NT2/D1 (cell line): ENCODE measurements around a stretch of chr20.

DNA sequence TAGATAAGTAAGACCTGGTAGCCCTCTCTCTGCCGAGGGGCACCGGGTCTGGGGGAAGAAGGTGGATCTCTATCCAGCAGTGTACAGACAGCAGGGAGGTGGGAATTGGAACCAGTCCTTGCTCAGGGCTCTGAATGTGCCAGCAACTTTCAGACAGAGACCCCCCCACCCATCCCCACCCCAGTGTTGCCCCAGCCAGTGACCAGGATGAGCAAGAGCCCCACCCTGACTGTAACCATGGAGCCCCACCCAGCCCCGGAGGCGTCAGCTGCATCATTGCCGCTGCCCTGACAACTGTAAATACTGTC lies 23.6 kb downstream of the MOCS3 start:
- RRBS, 2 experiments = no CpG with 5 or more reads among the region's 5 CpGs

DNA sequence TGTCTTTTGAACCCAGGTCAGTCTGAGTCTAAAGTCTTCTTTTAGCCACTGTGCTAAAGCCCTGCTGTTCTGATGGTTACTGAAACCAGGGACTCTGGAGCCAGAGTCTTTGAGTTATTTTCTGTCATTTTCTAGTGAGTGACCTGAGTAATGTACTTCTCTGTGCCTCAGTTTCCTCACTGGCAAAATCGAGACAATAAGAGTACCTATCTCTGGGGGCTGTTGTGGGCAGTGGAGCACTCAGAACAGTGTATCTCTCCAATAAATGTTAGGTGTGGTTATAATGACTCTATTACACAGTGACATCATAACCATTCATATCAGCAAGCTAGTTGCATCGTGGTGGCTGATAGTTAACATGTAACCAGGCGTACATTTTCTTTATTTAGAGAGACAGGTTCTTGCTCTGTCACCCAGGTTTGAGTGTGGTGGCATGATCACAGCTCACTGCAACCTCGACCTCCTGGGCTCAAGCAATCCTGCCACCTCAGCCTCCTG lies 74.7 kb upstream of the KCNG1 start:
- RRBS, 2 experiments = no CpG with 5 or more reads among the region's 4 CpGs

DNA sequence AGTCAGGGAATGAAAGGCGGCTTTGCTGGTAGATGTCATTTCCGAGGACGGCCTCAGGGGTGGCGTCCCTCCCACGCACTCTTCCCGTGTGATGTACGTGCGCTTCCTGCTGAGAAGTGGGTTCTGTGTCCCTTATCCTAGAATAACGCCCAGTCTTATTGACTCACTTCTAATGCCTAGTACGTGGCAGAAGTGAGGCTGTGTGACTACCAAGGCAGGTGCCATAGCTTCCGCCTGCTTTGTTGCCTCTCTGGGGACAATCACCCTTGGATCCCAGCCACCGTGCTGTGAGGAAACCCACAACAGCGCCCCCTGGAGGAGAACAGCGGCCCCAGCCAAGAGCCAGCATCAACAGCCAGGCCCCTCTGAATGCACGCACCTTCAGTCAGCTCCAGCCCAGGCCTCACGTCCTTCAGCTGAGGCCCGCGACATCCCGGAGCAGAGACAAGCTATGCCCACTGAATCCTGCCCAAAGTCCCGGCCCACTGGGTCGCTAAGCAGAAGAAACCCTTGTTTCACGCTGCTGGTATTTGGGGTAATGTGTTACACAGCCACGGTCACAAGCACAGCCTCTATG lies 224.3 kb downstream of the NFATC2 start:
- RRBS, 2 experiments = 19 to 30% methylated on average over 1 of the region's 23 CpGs

DNA sequence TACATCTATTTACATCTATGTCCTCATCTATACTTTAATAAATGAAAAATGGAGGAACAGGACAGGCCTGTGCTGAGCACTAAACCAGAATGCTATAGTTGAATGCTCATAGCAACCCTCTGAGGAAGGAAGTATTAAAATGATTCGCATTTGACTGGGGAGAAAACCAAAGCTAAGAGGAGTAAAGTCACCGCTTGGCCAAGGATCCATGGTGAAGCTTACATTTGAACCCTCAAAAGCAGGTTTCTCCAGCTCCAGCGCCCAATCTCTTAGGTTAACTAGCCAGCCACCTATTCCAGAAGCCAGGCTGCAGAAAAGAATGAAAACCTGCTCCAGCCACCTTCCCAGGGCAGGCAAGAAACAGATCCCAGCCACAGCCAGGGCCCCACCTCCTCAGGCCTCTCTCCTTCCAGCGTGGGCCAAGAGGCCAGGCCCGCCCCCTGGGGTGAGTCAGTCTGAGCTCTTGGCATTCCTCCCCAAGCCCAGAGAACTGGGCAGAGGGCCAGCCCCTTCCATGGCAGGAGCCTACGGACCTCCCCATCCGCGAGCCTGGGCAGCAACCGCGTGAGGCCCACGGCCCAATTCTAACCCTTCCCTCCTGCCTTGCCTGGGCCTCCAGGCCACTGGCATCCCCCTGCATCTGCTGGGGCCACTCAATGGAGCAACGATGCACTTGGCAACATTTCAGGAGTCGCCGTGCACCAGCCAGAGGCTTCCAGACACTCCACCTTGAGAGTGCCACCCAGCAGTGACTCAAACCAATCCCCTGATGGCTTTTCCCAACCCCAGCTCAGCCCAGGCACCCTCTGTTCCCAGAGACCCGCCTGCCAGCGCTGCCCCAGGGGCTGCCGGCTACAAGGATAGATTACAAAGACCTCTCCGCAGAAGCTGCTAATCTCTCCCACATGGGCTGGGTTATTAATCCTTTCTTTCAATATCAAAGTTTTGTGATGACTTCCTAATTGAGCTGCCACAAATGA lies 86.0 kb downstream of the NFATC2 start:
- RRBS, 2 experiments = no CpG with 5 or more reads among the region's 18 CpGs

GRCh38 chr20:51507593-51507792 lies 35.0 kb downstream of the NFATC2 start:
- RRBS, 2 experiments = no CpG with 5 or more reads among the region's 8 CpGs

GRCh38 chr20:51562382-51563339 lies 20.1 kb upstream of the NFATC2 start:
- RRBS, 2 experiments = 0 to under 1% methylated on average over 11 of the region's 79 CpGs

DNA sequence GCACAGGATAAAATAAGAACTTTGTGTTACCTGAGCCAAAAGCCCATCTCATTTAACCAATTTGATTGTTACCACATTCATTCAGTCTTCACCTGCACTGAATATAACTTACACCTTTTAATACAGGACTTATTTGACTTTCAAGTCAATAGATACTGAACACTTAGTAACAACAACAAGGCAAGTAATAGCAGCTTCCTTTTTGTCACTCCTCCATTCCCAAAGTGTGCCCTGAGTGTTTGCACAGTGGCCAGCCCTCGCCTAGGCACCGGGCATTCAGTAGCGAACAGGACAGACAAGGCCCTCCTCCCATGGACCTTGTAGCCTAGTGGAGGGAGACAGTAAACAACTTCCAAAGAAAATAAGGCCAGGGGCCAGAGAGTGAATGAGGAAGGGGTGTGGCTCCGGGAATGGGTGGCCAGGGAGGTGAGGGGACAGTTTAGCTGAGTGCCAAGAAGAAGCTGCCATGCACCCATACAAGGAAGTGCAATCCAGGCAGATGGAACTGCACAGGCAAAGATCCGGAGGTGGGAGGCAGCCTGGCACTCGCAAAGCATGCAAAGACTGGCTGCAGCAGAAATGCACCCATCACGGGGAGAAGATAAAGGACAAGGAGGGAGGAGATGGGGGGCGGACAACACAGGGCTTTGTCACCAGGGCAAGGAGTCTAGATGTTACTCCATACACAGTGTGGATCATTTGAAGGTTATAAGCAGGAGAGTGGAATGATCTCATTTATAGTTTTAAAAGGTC lies 32.4 kb downstream of the ATP9A start:
- RRBS, 2 experiments = 97% methylated on average over 2 of the region's 8 CpGs; no CpG with 5 or more reads in 1 of the 2 experiments

GRCh38 chr20:52047801-52048461 lies 143.6 kb downstream of the ZFP64 start:
- RRBS, 2 experiments = no CpG with 5 or more reads among the region's 15 CpGs

DNA sequence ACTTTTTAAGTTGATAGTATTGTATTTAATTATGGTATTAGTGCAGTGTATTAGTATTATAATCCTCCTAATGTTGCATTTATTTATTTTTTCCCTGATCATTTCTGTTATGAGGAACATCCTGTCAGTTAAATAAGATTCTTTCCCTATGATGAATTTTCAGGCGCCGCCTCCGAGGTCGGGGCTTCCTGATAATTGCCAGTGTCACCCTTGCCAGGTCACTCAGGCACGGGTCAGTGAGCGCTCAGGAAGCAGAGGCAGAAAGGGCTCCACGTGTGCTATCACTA lies 64.8 kb downstream of the TSHZ2 start:
- RRBS, 2 experiments = no CpG with 5 or more reads among the region's 7 CpGs

DNA sequence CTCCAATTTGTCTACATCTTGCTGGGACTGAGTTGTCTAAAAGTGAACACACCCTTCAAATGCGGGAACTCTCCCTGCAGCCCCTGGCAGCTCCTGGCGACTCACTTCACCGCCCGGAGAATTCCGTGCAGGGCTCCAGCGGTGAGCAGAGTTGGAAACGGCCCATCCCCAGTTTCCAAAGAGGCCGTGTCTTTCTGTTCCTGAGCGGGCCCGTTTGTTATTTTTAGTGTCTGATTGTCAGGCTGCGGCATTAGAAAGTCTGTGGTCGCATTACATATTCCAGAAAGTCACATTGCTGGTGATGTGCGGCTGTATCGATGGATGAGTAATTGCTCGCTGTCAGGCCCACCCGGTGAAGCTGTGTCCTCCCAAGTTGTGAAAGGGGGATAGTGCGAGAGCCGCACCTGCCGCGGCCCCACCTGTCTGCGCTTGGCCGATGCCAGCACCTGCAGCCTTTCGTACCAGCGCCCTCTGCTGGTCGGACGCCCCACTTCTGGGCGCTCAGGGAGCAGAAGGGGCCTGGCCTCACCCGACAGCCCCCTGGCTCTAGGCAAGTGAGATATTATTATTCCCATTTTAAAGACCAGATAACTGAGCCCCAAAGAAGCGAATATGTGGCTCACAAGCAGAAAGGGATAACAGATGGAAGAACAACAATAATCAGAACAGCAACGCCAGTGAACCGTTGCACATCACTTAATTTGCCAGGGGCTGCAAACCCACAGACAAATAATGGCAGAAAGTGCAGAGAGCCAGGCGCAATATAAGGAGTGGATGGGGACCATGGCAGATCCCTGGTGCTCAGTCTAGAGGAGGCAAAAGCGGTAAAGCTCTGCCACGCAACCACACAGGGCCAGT lies 244.9 kb downstream of the TSHZ2 start:
- RRBS, 2 experiments = no CpG with 5 or more reads among the region's 34 CpGs

- RRBS, 2 experiments = no CpG with 5 or more reads among the region's 12 CpGs
These were observed 159.0 kb downstream of the ZNF217 start for GRCh38 chr20:53434580-53435128.

- RRBS, 2 experiments = no CpG with 5 or more reads among the region's 7 CpGs
These were observed 2.3 kb downstream of the ZNF217 start for GRCh38 chr20:53591151-53592011.

DNA sequence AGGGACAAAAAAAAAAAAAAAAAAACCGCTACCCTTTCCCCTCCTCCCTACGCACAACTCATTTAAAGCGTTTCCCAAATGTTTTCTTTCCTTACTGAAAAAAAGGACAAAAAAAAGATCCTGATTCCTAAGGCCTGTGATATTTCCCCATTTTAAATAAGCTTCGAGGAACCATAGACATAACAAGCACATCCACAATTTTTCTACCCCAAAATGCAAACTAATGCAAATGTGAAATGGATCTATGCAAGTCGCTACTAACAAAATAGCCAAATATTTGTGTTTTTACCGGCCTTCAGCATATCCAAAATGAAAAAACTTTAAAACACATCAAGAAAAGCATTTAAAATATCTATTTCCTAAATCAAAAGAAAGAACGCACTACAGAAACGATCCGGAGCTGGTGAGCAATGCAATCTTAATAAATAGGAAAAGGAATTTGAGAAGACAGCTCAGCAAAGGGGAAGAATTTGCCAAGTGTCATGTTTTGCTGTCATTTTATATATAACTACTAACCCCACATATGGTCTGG lies 1.5 kb upstream of the ZNF217 start:
- RRBS, 2 experiments = 0% methylated on average over 1 of the region's 9 CpGs; no CpG with 5 or more reads in 1 of the 2 experiments

GRCh38 chr20:53596975-53597534 lies 3.4 kb upstream of the ZNF217 start:
- RRBS, 2 experiments = no CpG with 5 or more reads among the region's 5 CpGs

- RRBS, 2 experiments = no CpG with 5 or more reads among the region's 5 CpGs
These were observed 28.9 kb upstream of the ZNF217 start for GRCh38 chr20:53622477-53623047.

GRCh38 chr20:53660080-53660990 lies 66.7 kb upstream of the ZNF217 start:
- RRBS, 2 experiments = no CpG with 5 or more reads among the region's 38 CpGs

DNA sequence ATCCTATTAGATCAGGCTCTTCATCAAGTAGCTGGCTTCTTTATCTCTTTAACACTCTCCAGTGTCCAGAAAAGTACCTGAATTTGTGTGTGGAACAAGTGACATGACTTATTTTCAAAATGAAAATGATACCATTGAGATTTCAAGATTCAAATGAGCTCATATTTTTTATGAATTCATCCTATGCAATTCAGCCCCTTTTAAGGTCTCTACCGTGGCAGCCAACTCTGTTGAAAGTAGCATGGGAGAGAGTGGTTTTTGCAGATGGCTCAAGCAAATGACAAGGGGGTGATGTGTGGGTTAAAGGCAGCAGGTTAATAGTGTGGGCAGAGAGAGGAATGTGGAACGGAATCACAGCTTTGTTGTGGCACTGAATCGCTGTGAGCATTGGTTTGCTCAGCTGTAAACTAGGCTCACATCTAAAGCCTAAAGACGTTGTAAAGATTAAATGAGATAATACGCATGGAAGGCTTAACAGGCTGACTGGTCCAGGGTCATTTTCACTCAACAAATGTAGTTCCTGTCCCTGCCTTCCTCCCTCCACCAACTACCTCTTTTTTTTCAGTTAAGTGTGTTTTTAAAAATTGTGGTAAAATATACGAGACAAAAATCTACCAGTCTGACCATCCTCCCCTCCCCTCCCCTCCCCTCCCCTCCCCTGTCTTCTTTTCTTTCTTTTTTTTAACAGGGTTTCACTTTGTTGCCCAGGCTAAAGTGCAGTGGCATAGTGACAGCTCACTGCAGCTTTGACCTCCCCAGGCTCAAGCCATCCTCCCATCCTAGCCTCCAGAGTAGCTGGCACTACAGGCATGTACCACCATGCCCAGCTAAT lies 114.7 kb upstream of the ZNF217 start:
- RRBS, 2 experiments = no CpG with 5 or more reads among the region's 6 CpGs

DNA sequence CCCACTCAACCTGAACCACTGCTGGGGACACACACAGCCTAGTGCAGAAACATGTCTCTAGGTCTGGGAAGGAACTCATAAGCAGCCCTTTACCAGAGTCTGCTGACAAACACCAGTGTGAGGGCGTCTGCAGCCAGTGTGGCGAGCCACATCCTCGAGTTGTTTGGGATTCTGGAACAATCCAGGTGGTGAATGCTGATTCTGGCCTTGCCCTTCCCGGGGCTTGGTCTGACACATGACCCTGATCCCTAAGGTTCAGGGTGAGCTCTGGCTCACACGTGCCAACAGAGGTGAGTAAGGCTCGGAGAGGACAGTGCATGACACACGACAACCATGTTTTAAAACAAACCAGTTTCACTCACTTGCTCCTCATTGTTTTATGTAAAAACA lies 118.0 kb upstream of the ZNF217 start:
- RRBS, 2 experiments = no CpG with 5 or more reads among the region's 7 CpGs

DNA sequence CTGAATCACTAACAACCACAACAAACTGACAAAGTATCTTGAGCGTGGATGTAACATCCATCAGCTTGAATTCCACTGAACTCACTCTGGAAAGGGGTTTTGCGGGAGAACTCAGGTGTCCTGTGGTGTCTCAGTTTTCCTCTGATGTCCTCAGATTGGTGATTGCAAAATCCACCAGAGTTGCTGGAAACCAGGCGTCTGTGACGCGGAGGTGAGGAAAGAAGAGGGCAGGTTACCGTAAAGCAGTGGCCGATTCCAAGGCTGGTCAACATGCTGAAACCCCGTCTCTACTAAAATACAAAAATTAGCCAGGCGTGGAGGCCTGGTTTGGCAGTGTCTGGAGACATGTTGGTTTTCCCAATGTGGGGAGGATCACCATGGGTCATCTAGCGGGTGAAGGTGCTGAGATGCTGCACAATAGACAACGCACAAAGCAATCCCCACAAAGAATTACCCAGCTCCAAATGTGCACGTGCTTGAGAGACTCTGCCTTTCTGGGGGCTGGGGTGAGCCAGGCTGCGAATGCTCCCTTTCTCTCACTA lies 119.0 kb upstream of the ZNF217 start:
- RRBS, 2 experiments = no CpG with 5 or more reads among the region's 13 CpGs

GRCh38 chr20:53753175-53754267 lies 159.9 kb upstream of the ZNF217 start:
- RRBS, 2 experiments = no CpG with 5 or more reads among the region's 14 CpGs